Kidney (tissue), 2 donors: ENCODE measurements around the gene TANK.

- PRO-cap, result no peak
- RRBS, result no CpG with 5 or more reads among the region's 5 CpGs
Measured at GRCh38 chr2:160241596-160242388, 41.7 kb upstream of the ITGB6 start.

GRCh38 chr2:160387608-160388352 lies 105.8 kb downstream of the RBMS1 start:
- PRO-cap, result no peak
- RRBS, result no CpG with 5 or more reads among the region's 3 CpGs

- PRO-cap, result no peak
- RRBS, result no CpG with 5 or more reads among the region's 16 CpGs
Measured at GRCh38 chr2:160408515-160408925, 85.1 kb downstream of the RBMS1 start.

DNA sequence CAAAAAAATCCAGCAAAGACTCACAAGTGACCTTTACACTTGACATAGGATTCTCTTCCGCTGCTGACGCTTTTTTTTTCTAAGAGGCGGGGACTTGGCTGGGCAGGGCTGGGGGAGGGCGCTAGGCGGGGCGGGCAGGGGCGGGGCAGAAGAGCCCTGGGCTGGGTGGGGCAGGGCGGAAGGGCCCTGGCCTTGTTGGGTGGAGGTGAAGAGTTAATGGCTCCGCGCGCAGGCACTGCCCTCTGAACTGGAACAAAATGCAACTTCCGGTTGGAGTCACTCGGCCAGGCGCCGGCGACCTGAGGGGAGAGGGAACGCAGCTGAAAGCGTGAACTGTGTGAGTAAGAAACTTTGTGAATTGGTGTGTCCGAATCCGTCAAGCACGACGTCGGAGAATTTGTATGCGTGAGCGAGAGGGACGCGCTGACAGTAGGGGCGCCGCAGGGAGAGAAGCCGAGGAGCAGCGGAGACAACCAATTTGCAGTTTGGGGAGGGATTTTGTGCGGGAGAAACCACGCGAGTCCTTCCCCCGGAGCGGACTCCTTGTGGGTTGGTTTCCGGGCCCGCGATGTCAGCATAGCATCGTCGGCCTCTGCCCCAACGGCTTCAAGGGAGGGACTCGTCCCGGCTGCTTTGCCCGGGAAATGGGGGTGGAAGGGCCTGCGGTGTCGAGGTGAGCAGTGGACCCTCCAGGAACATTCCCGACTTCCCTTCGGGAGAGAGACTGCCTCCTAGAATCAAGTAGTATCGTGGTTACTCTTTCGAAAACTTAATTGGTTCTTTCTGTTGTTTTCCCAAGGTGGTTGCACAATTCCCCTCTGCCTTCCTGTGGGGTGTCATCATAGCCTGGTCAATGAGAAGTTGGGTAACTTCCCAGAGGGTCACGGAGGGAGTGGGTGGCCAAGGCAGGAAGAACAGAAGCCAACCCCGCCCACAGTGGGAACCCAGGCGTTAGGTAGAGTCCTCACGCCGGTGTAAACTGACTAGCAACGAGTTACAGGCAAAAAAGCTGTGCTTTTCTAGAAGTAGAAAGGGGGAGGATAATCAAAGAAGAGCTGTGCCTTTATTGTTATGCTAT lies at the start of gene TANK:
TSS of gene TANK (plus strand) at position 279 of the 1,078 bp plus-strand sequence.
- PRO-cap, result bidirectional peak, plus-strand start at position 279 of the sequence, minus-strand start at position 62 of the sequence; bidirectional peak, plus-strand start at position 939 of the sequence, minus-strand start at position 703 of the sequence
- RRBS, result 1% methylated on average over 11 of the region's 57 CpGs

DNA sequence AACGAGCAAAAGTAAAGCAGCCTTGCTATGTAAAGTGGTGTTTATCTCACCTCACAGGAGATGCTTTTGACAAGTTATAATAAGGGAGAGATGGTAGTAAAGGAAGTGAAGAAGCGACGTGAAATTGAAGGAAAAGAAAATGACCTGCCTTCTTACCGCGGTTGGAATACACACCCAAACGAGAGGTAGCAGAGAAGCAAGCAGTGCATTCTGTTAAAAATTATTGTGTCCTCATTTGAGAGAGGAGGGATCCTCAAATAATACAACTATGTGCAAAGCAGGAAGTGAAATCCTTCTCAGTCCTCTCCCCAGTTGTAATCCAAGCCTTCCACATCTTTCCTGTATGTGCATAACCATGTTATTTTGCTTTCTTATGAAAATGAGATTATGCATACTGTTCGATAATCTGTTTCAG lies 1.0 kb downstream of the TANK start:
- PRO-cap, result no peak
- RRBS, result no CpG with 5 or more reads among the region's 7 CpGs

DNA sequence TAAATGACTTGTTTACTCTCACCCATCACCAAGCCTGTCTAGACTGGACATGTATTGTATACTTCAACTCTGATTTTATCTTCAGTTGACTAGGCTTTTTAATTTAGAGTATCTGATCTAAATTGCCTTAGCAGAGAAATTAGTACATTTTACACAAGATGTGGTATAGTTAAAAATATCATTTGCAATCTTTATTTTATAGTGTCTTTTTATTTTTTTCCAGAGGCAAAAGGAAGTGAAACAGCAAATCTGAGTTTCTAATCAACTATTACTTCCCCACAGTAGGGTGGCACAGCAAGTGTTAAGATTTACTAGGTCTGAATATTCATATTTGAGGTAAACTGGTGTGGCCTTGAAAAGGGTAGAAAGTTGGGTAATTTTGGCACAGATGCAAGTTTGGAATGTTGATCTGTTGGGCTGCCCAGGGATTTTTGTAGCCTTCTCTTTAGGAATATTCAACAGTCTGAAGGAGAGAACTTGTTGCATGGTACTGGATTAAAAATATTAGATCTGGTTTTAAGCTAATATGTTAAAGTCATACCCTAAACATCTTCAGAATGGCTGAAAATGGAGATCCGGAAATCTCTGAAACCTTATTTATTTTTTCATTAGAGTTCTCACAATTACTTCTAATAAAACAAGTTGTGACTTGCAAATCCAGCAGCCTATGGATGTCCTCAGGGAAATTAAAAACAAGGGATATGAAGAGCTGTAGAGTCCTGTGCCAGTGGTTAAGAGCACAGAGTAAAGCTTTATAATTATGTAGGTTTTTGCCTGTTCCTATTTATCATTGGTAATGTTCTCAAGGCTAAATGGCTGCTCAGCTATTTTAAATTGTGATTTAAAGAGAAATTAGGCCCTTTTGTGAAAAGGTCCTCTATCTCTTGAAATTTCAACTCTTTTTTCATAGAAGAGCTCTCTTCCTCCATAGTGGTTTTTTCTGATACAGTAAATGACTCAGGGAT lies 10.8 kb downstream of the TANK start:
- PRO-cap, result no peak
- RRBS, result no CpG with 5 or more reads among the region's 1 CpG

- PRO-cap, result no peak
- RRBS, result no CpG with 5 or more reads among the region's 5 CpGs
Measured at GRCh38 chr2:161179319-161179869, 19.2 kb downstream of the TANK start.

DNA sequence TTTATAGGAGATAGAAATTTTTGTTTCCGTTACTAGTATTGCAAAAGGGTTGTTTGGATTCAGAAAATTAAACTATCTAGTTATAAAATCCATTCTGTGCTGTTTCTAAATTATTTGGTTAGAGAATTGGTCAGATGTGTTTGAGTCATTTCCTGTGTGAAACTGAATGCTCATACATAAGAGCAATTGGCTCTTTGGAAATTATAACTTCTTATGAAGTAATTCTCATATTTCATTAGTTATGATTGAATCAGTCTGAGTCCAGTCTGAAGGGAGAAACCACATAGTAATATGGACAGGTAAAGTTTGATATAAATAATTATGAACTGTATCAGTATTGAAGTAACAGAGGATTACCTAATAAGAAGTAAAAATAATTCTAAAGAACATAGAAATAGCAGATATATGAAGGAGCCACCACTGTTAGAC lies 17.8 kb upstream of the FAP start:
- PRO-cap, result no peak
- RRBS, result no CpG with 5 or more reads among the region's 1 CpG

- PRO-cap, result no peak
- RRBS, result no CpG with 5 or more reads among the region's 1 CpG
Measured at GRCh38 chr2:162310607-162311031, 7.9 kb downstream of the IFIH1 start.

GRCh38 chr2:162574495-162575673 lies 231.0 kb downstream of the GCA start:
- PRO-cap, result no peak
- RRBS, result no CpG with 5 or more reads among the region's 7 CpGs

DNA sequence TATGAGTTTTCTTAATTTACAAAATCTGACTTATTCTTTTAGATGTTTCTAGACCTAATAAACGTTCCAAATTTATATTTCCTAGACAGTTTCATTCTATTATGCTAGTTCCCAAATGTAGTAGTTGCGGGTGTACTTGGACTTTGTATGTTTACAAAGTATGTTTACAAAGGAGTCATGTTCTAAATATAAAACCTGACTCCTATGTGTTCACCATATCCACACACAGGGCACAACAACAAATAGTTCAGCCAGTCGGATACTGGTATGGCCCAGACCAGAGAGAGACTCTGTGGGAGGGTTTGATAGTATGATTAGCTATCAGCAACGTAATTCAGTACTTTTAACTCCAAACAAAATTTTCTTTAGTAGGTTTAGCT lies 230.6 kb downstream of the KCNH7 start:
- PRO-cap, result no peak
- RRBS, result no CpG with 5 or more reads among the region's 4 CpGs

GRCh38 chr2:162768540-162769059 lies 70.0 kb downstream of the KCNH7 start:
- PRO-cap, result no peak
- RRBS, result no CpG with 5 or more reads among the region's 5 CpGs

DNA sequence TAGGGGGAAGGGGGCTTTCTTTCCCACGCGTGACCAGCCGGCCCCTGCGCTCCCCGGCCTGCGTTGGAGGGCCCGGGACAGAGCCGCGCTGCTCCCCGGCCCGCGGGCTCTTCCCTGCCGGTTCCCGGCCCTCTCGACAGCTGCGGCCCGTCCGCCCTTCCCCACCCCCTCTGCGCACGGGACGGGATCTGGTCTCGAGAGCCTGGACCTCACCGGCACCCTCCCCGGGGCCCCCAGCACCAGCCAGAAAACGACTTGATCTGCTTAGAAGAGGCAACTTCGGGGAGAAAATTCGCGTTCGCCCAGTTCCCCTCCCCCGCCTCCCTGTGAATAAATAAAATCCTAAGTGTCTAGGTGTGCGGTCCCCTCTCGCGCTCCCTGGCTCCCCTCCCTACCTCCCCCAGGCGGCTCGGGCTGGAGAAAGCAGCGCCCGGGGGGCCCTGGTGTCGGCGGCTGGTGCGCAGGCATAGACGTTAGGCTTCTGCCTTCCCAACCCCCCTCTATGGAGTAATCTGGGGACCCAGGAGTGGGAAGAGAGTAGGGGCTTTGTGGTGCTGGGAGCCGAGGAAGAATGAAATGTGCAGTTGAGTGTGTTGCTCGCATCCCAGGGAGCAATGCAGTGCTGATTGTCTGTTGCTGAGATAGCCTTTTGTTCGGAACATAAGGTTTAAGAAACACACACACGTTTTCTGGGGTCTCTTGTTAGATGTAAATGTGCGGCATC lies 883 bp upstream of the FIGN start:
- PRO-cap, result bidirectional peak, plus-strand start at position 246 of the sequence, minus-strand start at position 172 of the sequence; bidirectional peak, plus-strand start at position 567 of the sequence, minus-strand start at position 393 of the sequence
- RRBS, result 4% methylated on average over 8 of the region's 46 CpGs

DNA sequence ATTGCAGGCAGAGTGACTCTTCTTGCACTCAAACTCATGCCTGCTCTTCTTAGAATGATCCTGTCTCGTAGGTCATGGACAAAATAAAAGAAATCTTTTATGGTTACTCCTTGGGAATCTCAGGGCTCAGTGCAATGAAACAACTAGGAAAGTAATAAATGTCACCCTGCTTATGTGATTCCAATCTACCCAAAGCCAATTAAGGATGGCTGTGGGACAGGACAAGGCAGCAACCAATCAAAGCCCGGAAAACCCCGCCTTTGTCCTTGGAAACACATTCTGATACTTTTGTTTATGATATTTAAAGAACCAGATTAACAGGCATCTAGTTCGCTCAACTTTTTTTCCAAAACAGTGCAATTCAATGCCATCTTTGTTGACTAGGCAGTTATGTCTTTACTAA lies 52.9 kb downstream of the GRB14 start:
- PRO-cap, result no peak
- RRBS, result no CpG with 5 or more reads among the region's 4 CpGs

DNA sequence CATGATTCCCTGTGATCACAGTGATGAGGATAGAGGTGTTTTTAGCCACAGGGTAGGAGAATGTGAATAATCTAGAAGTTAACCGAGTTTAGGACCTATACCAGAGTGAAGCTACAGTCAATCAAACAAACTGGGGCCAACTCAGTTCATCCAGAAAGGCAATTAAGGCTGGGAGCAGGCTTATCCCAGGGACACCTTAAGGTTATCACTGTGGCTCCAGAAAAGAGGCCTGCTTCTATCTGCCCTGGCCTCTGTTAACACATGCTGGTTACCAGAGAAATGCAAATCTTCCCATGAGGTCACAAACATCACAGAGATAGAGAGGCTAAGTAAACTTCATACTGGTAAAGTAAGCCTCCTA lies 93.2 kb upstream of the GRB14 start:
- PRO-cap, result no peak
- RRBS, result no CpG with 5 or more reads among the region's 1 CpG

DNA sequence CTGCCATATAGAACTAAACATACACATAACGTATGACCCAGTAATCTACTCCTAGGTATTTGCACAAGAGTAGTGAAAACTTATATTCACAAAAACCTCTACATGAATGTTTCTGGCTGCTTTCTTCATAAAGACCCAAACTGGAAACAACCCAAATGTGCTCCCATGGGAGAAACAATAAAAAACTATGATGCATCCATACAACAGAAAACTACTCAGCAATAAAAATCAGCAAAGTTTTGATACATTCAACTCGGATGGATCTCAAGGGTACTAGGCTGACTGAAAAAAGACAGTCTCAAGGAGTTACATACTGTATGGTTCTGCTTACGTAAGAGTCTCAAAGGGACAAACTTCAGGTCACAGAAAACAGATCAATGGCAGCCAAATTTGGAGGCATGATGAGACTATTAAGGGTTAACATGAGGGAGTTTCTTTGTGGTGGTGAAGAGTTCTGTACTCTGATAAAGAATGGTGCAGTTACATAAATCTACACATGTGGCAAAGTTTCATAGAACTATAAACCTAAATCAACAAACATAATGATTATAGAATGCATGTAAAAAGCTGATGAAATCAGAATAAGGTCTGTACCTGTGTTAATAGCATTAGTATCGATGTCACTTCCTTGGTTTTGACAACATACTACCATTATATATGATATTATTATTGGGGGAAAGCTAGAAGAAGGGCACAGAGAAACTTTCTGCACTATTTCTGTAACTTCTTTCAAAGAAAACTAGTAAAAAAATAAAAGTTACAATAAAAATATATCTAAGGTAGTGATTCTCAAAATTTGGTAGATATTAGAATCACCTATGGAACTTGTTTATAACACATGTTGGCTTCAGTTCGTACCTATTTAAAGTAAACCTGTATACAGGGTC lies 81.4 kb downstream of the COBLL1 start:
- PRO-cap, result no peak
- RRBS, result no CpG with 5 or more reads among the region's 5 CpGs

- PRO-cap, result no peak
- RRBS, result no CpG with 5 or more reads among the region's 7 CpGs
Measured at GRCh38 chr2:164776149-164776817, 65.3 kb downstream of the COBLL1 start.

GRCh38 chr2:164786861-164787602 lies 54.6 kb downstream of the COBLL1 start:
- PRO-cap, result no peak
- RRBS, result no CpG with 5 or more reads among the region's 2 CpGs

DNA sequence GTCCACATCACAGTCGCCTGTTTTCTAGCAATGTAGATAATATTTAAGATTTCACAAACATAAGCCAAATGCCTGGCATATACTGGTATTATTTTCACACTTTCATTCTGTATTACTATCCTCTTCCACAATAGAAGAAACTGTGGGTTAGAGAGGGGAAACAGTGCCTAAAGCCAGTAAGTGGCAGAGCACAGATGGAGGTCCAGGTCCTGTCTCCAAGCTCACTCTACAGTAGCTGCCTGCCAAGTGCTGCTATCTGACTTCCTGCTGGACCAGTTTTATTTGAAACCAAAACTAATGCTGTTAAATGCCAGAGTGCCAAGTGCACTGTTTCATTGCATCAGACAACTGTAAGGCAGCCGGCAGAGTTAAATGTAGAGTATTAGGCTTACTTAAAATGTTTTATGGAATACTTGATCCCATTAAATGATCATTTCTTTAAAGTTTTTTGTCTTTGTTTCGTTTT lies 15.2 kb downstream of the COBLL1 start:
- PRO-cap, result no peak
- RRBS, result no CpG with 5 or more reads among the region's 3 CpGs

DNA sequence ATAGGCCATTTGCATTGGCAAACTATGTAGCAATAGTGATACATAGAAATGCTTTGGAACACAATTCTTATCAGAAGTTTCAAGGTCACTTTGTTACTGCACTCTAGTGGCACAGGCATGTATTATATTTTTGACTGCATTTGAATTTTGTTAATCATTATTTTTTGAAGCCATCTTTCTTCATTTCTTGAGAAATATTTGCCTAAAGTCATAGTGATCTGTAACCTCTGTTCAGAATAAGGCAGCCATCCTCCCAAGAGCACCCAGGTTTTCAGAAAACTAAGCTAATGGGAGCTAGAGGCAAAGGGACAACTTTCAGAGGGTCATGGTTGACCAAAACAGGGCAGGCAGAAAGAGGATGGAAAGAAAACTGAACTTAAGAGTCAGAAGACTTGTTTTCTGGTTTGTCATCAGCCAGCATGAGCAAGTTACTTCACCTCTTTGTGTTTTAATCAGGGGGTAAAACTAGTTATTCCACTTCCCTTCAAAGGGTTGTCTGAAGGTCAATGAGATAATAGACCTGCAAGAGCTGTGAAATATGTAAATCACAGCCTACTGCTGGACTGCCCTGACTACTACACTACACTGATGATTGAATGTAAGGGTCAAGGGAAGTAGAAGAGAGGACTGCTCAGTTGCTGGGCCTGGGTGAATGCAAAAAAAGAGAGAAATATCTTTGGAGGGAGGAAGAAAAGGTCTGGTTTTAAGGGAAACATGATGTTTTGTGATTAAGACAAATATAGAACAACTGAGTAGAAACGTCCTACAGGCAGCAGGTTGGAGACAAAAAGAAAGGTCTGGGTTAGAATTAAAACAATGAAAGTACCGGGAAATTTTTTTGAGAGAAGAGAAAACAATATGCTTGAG lies 41.4 kb downstream of the SLC38A11 start:
- PRO-cap, result no peak
- RRBS, result no CpG with 5 or more reads among the region's 2 CpGs